AG09319 (cell line): ENCODE measurements around a stretch of chr10.

DNA sequence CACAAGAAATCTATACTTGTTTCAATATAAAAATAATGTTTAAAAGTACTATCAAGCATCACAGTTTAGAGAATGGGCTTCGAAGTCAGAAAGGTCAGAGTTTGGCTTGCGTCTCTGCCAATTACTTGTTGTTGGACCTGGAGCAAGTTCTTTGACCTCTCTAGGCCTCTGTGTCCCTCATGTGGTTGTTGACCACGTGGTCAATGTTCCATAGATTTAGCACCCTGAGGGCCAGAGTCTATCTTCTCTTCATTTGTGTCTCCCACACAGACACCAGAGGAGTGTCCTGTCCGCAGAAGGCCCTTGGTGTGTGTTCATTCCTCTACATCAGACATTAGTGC is 122.2 kb upstream of the ANKRD1 start:
- RRBS = no CpG with 5 or more reads among the region's 4 CpGs

GRCh38 chr10:91162535-91163207 is 57.8 kb upstream of the PCGF5 start:
- RRBS = 1% methylated on average over 32 of the region's 102 CpGs

- RRBS = no CpG with 5 or more reads among the region's 2 CpGs
Observed at GRCh38 chr10:91167280-91167852, 53.1 kb upstream of the PCGF5 start.

GRCh38 chr10:91244371-91244921 is 24.0 kb downstream of the PCGF5 start:
- RRBS = no CpG with 5 or more reads among the region's 8 CpGs

GRCh38 chr10:91589765-91590074 is 43.2 kb downstream of the PPP1R3C start:
- RRBS = no CpG with 5 or more reads among the region's 3 CpGs

- RRBS = no CpG with 5 or more reads among the region's 3 CpGs
Observed at GRCh38 chr10:91626449-91627328, 6.2 kb downstream of the PPP1R3C start.

GRCh38 chr10:91627892-91628448 is 4.9 kb downstream of the PPP1R3C start:
- RRBS = no CpG with 5 or more reads among the region's 4 CpGs

DNA sequence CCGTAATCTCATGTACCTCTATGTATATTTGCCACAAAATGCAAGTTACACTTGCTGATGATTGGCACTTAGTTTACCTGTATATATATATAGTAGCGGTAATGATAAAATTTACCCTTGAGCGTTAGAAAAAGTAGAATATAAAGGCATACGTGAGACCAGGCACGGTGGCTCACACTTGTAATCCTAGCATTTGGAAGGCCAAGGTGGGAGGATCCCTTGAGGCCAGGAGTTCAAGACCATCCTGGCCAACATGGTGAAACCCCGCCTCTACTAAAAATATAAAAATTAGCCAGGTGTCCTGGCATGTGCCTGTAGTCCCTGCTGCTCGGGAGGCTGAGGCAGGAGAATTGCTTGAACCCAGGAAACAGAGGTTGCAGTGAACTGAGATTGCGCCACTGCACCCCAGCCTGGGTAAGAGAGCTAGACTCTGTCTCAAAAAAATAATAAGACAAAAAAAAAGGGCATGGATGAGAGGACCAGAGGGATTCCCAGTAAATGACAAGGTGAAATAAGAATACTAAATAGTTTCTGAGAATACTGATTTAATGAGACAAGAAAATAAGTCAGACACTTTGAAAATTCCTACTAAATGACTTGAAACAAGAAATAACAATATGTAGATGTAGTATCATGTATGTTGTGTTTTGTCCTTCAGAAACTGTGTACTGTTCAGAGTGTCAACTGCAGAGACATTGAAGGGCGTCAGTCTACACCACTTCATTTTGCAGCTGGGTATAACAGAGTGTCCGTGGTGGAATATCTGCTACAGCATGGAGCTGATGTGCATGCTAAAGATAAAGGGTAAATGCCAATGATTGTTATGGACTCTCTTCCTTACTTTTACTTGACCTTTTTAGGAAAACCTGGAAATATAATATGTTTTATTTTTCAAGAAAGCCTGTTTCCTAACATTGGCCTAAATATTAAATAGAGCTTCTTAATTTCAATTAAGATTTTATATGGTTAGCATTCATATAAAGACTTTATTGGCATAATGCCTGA is 42.0 kb downstream of the TNKS2 start:
- RRBS = no CpG with 5 or more reads among the region's 10 CpGs

- RRBS = no CpG with 5 or more reads among the region's 10 CpGs
Observed at GRCh38 chr10:92241068-92241597, 49.7 kb downstream of the CPEB3 start.

GRCh38 chr10:92688670-92689545 is 847 bp upstream of the HHEX start:
- RRBS = 3% methylated on average over 8 of the region's 53 CpGs

GRCh38 chr10:92699204-92700346 is 9.8 kb downstream of the HHEX start:
- RRBS = no CpG with 5 or more reads among the region's 35 CpGs

DNA sequence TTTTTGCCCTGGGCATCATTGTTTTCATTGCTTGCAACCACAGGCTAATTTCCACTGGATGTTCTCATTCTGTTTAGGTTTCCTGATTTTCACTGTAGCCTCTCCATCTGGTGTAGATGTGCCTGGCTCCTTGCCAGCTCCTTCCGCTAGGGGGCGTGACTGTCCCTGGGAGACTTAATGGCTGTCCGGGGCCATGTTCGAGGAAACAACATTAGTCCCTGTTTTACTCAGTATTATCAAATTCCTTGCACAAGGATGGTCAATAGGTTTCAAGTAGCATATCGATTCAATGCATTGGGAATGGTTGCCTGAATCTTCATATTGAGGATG is 9.2 kb upstream of the EXOC6 start:
- RRBS = no CpG with 5 or more reads among the region's 5 CpGs

DNA sequence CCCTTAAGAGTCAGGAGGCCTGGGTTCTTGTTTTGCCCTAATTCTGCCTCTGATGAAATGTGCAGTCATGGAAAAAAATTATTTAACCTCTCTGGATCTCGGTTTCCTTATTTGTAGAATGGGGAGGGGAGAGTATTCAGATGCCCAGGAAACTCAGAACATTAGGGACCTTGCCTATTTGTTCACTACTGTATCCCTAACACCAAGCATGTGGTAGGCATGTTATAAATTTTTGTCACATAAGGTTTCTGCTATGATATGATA is 1.3 kb downstream of the EXOC6 start:
- RRBS = no CpG with 5 or more reads among the region's 1 CpG

GRCh38 chr10:93166191-93166831 is 92.6 kb downstream of the CYP26A1 start:
- RRBS = 58% methylated on average over 2 of the region's 6 CpGs

GRCh38 chr10:93258451-93258715 is 184.7 kb downstream of the CYP26A1 start:
- RRBS = no CpG with 5 or more reads among the region's 1 CpG

- RRBS = no CpG with 5 or more reads among the region's 7 CpGs
Observed at GRCh38 chr10:93421100-93421981, 60.8 kb downstream of the MYOF start.

DNA sequence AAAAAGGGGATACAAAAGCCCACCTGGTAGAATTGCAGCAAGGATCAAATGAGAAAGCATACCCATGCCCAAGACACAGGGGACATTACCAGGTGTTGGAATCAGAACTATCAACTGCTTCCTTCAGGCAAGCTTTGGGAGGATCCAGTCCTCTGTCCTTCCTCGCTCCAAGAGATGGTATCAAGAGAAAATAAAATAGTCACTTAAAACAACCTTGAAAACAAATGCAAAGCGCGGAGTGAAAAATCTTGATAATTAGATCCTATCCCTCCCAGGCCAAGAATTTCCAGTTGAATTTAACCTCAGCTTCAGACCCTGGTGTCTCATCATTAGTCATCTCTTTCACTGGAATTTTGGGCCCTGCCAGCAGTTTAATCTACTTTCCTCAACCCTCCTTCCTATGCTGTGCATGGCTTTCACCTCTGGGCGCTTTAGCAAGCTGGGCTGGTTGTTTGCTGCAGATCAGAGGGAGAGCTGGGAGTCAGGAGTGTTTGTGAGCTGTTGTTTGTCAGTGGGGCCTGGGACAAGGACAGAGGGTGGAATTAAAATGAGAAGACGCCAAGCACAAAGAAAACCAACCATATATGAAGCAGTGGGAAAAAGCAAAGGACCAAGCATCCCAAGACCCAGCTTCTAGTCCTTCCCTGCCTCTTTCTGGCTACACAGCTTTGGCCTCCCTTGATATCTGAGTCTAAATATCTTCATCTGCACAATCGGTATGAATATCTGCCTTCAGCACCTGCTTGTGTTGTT is 13.6 kb downstream of the MYOF start:
- RRBS = no CpG with 5 or more reads among the region's 6 CpGs

GRCh38 chr10:93600446-93600841 is 591 bp downstream of the RBP4 start:
- RRBS = 8% methylated on average over 6 of the region's 24 CpGs

DNA sequence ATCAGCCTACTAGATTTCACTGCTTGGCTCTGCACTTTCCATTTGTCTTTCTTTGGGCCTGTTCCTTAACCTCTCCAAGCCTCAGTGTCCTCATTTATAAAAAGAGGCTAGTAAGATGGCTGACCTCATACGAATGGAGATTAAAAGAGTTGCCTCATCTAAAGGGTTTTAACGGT is 679 bp downstream of the FRA10AC1 start:
- RRBS = no CpG with 5 or more reads among the region's 2 CpGs